SK-N-DZ (cell line): ENCODE measurements around a stretch of chr1.

DNA sequence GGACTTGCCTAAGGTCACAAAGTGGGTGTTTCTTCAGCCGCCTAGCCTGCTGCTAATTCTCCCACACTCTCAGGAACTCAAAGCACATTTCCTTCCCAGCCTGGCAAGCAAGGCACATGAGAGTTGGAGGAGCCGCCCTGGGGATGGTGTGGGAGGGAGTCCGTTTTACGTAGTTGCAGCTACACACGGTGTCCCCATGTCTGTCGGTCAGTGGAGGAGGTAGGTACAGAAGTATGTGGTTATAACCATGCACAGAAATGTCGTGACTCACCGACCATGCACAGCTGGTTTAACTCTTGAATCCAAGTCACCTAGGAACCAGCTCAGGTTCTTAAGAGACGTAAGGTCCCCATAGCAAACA, 46.7 kb downstream of the SAMD13 start:
RAMPAGE:
- cytosol, long total RNA, result no peak
- nucleus, long total RNA, result no peak

RAMPAGE:
- cytosol, long total RNA, result no peak
- nucleus, long total RNA, result no peak
Observed at GRCh38 chr1:84365555-84366395, 32.5 kb upstream of the DNASE2B start.

DNA sequence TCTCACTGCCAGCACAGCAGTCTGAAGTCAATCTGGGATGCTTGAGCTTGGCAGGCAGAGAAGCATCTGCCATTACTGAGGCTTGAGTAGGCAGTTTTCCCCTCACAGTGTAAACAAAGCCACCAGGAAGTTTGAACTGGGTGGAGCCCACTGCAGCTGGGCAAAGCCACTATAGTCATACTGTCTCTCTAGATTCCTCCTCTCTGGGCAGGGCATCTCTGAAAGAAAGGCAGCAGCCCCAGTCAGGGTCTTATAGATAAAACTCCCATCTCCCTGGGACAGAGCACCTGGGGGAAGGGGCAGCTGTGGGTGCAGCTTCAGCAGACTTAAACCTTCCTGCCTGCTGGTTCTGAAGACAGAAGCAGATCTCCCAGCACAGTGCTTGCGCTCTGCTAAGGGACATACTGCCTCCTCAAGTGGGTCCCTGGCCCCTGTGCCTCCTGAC, 35.7 kb upstream of the RPF1 start:
RAMPAGE:
- cytosol, long total RNA, result no peak
- nucleus, long total RNA, result no peak

DNA sequence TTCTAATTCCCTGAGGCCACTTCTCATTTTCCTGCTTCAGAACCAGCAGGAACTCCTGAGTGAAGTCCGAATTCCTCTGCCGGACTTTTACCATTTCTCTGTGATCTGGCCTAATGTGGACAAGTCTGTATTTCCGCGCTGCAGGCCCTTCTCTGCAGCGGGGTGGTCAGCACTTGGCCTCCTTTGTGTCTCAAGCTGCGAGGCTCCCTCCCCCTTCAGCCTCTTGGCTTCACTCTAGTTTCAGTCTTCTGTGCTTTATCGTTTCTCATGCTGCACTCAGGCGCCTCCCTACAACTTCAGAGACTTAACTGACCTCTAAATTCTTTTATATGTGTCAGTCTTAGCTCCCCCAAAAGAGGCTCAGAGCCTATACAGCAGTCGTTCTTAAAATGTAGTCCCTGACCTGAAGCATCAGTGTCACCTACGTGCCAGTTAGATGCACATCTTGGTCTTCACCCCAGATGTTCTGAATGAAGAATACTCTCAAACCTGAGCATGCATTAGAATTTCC, 9.5 kb upstream of the CTBS start:
RAMPAGE:
- cytosol, long total RNA, result no peak
- nucleus, long total RNA, result no peak

RAMPAGE:
- cytosol, long total RNA, result no peak
- nucleus, long total RNA, result no peak
Observed at GRCh38 chr1:84857308-84857749, 35.7 kb downstream of the LPAR3 start.

DNA sequence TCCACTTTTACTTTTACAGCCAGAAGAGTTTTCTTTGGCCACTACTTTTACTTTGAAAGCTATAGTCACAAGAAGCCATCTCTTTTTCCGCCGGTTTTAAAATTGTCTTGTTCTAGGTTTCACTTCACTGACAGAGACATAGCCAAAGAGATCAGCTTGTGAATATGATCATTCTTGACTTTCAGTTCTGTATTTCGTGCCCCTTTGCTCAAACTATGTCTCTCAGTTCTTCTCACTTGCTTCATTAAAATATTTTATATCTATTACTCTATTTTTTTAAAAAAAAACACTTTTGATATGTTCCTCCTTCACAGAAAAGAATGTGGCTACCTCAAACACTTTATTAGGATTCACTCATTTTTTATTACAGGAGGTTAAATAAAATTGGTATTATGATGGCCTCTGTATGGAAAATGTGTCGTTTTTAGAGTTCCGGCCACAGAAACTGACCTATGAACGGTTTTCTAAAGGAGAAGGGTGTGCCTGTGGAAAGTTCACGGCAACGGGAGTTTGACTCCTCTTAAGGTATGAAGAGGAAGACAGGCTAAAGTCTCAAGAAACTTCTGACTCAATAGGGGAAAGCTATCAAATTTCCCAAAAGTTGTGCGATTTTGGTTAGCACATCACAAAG, 1.3 kb downstream of the MCOLN2 start:
RAMPAGE:
- cytosol, long total RNA, result no peak
- nucleus, long total RNA, result no peak

DNA sequence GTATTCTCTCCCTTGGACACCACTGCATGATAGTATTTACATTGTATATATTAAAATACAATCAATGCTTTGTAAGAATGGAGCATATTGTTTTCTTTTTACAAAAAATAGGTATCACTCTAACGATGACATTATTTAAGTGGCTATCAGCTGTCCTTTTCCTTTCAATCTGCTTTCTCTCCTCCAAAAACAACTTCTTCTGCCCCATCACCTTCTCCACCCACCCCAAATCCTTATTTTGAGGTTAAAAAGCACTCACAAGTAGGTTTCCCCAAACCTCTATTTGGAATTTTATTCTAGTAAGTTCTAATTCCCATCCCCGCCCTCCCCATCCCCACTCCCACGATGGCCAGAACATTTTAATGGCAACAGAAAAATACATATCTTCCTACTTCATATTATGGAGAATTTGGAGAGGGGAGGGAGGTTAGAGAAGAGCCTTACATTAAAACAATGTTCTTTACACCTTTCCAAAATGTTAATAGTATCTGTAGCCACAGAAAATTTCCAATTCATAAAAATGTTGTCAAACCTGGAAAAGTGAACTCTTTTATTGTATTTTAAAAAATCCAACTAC, 6.2 kb downstream of the C1orf52 start:
RAMPAGE:
- cytosol, long total RNA, result no peak
- nucleus, long total RNA, result no peak

GRCh38 chr1:85283448-85284008, 7.1 kb upstream of the BCL10 start:
RAMPAGE:
- cytosol, long total RNA, result no peak
- nucleus, long total RNA, result no peak

RAMPAGE:
- cytosol, long total RNA, result no peak
- nucleus, long total RNA, result no peak
Observed at GRCh38 chr1:85361306-85361641, 84.8 kb upstream of the BCL10 start.

DNA sequence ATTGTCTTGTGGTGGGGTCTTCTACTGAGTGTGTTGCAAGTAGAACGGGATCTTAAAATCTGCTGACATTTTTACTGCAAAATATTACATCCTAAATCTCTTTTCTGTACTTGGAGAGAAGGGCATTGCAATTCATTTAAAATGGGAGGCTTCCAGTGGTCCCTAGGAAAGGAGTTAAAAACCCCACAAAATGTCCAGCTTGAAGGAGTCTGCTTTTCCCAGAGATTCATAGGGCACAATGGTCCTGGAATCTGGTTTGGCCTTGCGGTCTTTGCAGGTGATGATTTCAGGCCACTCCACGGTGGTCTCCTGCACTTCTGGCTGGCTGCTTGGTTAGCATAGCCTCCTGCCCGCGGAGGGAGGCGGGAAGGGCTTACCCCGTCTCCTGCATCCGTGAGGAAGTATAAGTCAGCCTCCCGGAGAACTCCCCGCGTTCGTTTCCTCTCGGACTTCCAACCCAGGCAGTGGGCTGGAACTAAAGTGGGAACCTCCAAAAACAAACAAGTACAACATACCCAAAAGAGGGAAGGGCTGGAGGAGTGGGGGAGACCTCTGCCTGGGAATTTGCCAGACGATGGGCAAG, 1.1 kb upstream of the CCN1 start:
RAMPAGE:
- cytosol, long total RNA, result no peak
- nucleus, long total RNA, result no peak

DNA sequence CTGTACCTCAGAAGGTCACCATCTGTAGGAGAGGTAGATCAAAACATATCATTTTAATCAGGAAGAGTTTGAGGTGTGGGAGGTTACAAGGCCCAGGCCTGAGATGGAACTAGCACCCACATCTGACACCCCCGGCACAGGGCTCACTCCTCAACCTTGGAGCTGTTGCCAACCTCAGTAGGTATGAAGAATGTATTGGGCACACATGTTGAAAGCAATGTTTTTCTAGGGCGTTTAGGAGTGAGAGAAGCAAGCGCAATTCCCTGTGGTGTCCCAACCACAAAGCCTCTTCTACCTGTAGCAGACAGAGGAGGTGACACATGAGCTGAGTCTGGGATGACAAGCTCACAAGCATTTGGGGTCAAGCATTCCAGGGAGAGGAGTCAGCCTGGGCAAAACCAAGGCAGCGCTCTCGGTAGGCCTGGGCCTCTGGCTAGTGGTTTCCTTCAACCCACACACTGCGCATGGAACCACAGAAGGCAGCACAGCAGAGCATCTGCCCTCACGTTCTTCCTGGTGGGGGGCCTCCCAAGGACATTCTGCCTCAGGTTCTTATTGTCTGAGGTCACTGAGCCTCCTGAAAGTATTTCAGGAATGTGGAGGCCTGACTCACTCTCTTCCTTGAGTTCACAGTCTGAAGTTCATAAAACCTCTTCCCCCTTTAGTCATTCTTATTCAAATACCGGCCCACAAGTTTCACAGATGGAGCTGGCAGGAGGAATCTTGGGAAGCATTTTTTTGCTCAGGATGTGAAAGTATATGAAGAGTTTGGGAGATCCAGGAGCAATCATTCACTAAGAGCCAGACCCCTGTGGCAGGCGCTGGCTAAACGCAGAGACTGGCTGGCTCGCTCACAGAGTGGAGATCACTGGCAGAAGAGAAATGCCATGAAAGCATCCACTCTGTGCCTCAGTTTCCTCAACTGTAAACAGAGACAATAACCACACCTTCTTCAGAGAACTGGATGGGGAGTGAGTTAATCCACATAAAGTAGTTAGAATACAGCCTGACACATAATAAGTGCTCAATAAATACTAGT, 26.7 kb downstream of the CCN1 start:
RAMPAGE:
- cytosol, long total RNA, result no peak
- nucleus, long total RNA, result no peak

DNA sequence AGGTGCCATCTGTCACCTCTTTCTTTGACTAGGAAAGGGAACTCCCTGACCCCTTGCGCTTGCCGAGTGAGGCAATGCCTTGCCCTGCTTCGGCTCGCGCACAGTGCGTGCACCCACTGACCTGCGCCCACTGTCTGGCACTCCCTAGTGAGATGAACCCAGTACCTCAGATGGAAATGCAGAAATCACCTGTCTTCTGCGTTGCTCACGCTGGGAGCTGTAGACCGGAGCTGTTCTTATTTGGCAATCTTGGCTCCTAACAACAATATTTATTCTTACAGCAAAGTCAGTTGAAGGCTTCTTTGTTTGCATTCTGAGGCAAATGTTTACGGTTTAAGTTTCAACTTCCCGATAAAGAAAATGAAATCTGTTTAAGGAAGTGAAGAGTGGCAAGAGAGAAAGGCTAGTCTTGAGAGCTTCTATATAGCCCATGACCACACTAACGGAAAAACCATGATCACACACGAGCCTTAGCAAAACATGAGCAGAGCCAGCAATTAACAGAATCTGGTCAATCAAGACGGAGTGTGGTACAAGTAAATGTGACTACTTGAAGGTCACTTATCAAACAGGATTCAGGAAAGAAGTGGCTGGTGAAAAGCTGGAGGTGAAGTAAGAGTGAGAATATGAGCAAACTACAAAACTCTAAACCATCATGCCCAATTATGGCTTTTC, 122.6 kb upstream of the ZNHIT6 start:
RAMPAGE:
- cytosol, long total RNA, result no peak
- nucleus, long total RNA, result no peak

RAMPAGE:
- cytosol, long total RNA, result no peak
- nucleus, long total RNA, result no peak
Observed at GRCh38 chr1:86429727-86430318, 5.9 kb downstream of the CLCA2 start.

DNA sequence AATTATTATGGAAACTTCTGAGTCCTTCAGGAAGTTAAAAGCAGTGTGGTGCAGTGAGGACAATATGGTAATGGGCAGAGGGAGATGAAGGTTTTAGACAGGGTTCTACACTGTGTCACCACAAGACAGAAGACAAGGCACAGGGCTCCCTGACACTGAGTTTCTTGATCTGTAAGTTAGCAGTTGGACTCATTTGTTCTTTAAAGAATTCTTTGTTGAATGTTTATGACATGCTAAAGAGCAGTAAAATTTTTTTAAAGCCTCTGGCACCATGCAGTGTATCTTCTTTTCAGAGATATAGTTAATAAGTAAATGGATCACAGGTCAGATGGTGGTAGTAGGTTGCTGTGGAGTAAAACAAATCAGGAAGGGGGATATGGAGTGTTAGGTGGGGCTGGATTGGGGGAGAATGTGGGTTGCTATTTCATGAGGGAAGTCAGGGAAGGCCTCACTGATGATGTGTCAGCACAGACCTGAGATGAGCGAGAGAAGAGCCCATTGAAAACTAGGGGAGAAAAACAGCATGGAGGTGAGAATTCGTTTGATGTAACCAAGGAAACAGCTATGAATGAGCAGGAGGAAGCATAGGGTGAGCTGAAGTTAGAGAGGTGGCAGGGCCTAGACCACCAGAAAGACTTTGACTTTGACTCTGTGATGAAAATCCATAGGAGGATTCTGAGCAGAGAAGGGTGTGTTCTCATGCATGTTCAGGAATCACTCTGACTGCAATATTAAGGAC, 2.1 kb downstream of the CLCA4 start:
RAMPAGE:
- cytosol, long total RNA, result no peak
- nucleus, long total RNA, result no peak

DNA sequence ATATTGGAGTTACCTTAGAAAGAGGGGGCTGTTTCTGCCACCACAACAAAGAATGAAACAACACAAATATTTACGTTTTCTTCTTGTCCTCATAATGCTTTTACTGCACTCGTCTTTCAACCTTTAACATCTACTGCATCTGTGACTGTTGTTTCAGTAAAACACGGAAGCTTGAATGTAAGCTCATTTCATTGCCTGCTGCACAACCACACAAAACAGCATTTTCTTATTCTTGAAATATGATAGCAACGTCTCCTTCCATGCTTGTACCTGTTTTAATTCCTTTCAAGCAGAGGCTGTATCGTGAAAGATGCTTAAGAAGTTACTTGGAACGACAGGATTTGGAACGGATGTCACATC, 802 bp upstream of the SH3GLB1 start:
RAMPAGE:
- cytosol, long total RNA, result no peak
- nucleus, long total RNA, result no peak

DNA sequence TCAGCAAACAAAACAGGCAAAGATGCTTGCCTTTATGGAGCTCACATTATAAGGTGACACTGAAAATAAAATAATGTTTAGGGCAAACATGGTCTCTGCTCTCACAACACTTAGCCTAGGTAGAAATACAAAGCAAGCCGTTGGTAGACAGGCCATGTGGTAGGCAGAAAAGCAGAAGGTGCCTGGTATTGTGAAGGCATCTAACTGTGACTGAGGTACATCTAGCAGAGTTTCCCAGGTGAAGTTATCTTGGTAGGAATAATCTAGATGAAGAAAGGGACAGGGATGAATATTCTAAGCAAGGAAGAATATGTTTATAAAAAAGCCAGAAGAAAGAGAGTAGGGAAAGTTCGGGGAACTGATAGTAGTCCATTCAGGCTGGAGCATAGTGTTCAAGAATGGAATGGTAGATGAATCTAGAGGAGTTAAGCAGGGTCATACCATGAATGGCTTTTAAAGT, 31.4 kb downstream of the SH3GLB1 start:
RAMPAGE:
- cytosol, long total RNA, result no peak
- nucleus, long total RNA, result no peak

DNA sequence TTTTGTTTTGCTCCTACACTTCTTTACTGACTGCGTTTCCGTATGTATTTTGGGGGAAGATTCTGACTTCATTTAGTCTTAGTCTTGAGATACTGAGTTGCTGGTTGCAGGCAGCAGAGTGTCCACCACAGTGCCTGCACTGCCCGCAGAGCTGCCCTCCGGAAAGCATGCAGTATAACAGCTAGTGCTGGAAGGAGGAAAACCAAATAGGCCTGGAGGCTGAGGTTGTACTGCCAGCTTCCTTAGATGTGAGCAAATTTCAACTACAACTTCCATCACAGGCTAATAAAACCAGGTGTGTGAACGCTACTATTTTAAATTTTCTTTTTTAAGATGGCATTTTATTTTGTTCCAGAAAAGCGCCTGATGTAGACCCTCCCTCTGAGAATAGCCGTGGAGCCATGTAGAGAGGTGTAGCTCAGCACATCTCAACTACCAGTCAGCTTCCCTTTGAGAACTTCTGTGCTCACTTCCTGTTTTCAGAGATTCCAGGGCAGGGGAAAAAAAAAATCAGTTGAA, 17.5 kb downstream of the LMO4 start:
RAMPAGE:
- cytosol, long total RNA, result no peak
- nucleus, long total RNA, result no peak

DNA sequence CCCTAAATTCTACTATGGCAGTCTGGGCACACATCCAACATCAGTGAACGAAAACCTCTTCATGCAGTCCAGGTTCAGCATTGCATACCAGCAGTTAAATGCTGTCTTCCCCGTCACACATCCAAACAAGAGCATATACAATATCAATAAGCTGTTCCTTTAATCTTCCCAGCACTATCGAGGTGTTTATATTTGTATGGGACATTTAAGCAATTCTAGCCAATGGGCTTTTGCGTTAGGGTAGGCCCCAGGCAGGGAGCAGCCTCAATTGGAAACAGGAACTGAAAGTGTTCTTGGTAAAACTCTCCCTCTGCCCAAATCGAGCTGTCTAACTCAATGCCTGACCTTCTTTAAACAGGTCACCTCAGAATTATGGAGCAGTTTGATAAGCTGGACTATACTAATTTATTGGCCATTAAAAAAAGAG, 497.9 kb downstream of the LMO4 start:
RAMPAGE:
- cytosol, long total RNA, result no peak
- nucleus, long total RNA, result no peak

GRCh38 chr1:88327504-88328336, 356.4 kb upstream of the PKN2 start:
RAMPAGE:
- cytosol, long total RNA, result no peak
- nucleus, long total RNA, result no peak

RAMPAGE:
- cytosol, long total RNA, result no peak
- nucleus, long total RNA, result no peak
Observed at GRCh38 chr1:88684843-88685426, 862 bp downstream of the PKN2 start.